Epithelial cell of alveolus of lung (primary cell): Measurements from ENCODE around the gene MYCN.

DNA sequence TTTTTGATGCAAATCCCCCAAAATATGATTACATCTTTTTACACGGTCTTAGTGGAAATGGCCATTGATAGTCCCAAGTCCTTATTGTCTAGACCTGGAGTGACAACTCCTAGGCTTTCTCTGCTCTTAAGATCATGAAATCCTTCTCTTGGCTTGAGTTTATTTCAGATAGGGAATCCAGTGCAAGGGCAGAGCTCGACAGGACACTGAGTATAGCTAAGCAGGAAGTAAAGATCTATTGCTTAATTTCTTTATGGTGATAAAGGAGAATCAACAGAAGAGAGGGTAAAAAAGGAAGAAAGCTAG, 74.2 kb upstream of the LRATD1 start:
- RAMPAGE, long total RNA: no peak
- RRBS: no CpG with 5 or more reads among the region's 2 CpGs

GRCh38 chr2:15298775-15299182, 262.4 kb downstream of the NBAS start:
- RAMPAGE, long total RNA: no peak
- RRBS: no CpG with 5 or more reads among the region's 8 CpGs

GRCh38 chr2:15940451-15941115, at the start of gene MYCN:
TSS of gene MYCN (plus strand) at chr2:15940550.
- RAMPAGE, long total RNA: no peak
- RRBS: 3% methylated on average over 15 of the region's 46 CpGs

DNA sequence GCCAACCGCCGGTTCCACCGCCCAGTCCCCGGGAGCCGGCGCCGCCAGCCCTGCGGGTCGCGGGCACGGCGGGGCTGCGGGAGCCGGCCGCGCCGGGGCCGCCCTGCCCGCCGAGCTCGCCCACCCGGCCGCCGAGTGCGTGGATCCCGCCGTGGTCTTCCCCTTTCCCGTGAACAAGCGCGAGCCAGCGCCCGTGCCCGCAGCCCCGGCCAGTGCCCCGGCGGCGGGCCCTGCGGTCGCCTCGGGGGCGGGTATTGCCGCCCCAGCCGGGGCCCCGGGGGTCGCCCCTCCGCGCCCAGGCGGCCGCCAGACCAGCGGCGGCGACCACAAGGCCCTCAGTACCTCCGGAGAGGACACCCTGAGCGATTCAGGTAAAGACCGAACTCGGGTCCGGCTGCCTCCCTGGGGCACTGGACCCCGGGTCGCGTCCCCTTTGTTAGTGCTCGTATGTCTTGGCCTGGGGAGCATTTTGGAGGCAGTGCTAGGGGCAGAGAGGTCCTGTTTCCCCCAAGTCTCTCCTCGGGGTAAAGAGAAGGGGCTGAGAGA, 2.2 kb downstream of the MYCN start:
- RAMPAGE, long total RNA: no peak
- RRBS: 2% methylated on average over 43 of the region's 62 CpGs

- RAMPAGE, long total RNA: no peak
- RRBS: 17% methylated on average over 1 of the region's 24 CpGs
These were observed 43.9 kb downstream of the MYCN start for GRCh38 chr2:15984220-15984725.

- RAMPAGE, long total RNA: no peak
- RRBS: no CpG with 5 or more reads among the region's 8 CpGs
These were observed 91.5 kb downstream of the MYCN start for GRCh38 chr2:16031854-16032318.

GRCh38 chr2:16604510-16605039, 61.1 kb downstream of the CYRIA start:
- RAMPAGE, long total RNA: no peak
- RRBS: no CpG with 5 or more reads among the region's 6 CpGs

DNA sequence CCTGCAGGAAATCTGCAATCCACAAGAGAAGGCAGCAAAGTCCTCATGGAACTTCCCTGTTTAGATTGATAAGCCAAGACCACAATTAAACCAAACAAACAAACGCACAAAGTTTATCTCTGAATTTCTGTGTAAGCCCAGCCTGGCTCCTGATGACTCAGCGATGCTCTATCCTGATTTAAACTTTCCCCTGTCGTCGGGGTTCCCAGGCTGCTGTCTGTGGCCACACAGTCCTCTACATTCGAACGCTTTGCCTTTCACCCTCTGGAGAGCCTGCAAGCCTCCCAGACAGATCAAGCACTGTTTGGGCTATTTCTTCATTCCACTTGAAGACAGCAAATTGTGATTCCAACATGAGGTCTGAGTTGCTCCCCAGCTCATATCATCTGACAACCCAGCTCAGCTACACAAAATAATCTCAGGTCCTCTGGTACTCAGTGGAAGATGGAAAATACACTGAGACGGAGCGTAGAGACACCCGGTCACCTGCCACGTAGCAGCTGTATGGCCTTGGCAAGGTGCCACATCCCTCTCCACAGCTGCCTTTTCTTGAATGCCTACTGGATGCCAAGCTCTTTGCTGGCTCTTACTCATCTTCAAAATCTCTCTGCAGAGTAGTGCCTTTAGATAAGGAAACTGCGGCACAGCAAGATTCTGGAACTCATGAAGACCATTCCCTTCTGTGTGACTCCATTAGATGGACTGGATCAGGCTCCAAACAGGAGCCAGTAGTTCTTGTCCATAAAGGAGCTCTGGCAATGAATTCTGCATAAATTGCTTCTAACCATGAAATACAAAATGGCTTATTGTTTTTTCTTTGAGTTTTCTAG, 51.1 kb downstream of the CYRIA start:
- RAMPAGE, long total RNA: no peak
- RRBS: no CpG with 5 or more reads among the region's 11 CpGs

DNA sequence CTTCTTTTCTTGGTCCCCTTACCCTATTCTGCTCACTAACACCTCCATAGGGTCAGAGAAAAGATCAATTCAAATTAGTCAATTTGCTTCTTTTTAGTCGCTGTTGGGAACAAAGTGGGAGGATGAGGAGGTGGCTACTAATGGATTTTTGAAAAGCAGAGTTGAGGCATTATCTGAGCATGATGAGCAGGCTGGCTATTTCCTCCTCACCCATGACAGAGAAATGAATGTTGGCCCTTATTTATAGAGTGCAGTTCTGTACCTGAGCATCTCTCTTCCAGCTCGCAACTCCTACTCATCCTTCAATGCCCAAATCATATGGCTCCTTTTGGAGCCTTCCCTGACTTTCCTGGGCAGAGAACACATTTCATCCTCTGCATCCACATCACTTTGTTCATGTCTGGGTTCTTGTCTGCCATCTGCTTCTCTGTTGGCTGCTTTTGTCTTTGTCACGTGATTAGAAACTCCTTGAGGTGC, 46.0 kb downstream of the CYRIA start:
- RAMPAGE, long total RNA: no peak
- RRBS: no CpG with 5 or more reads among the region's 3 CpGs

GRCh38 chr2:16828725-16829143, 163.1 kb upstream of the CYRIA start:
- RAMPAGE, long total RNA: no peak
- RRBS: no CpG with 5 or more reads among the region's 4 CpGs

DNA sequence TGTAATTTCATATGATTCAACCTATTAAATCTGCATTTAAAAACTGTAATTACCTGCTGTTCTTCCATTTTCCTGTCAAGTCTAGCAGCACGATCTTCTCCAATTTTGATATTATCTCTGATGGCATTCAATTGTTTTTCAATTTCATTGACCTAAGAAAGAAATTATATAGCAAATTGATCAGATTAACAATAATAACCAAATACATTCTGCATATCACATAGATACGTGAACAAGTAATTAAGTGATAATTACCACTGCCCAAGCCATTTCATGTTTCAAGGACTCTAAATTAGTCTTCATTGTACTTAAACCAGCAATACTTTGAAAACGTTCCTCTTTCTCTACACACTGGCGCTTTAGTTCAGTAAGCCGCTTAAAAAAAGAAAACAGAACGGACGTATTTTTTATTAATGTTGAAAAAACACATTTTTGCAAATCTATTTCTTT, 32.7 kb downstream of the SMC6 start:
- RAMPAGE, long total RNA: no peak
- RRBS: no CpG with 5 or more reads among the region's 7 CpGs

- RAMPAGE, long total RNA: no peak
- RRBS: no CpG with 5 or more reads among the region's 5 CpGs
These were observed 140.5 kb upstream of the NT5C1B start for GRCh38 chr2:18729787-18730364.

- RAMPAGE, long total RNA: no peak
- RRBS: no CpG with 5 or more reads among the region's 3 CpGs
These were observed 272.1 kb downstream of the OSR1 start for GRCh38 chr2:19086384-19086650.

DNA sequence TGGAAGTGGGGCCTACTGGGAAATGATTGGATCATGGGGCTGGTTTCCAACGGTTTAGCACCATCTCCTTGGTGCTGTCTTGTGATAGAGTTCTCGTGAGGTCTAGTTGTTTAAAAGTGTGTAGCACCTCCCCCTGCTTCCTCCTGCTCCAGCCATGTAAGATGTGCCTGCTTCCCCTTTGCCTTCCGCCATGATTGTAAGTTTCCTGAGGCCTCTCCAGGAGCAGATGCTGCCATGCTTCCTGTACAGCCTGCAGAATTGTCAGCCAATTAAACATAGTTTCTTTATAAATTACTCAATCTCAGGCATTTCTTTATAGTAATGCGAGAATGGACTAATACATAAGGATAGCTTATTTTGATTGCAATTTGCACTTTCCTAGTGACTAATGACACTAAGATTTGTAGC, 16.3 kb upstream of the LAPTM4A start:
- RAMPAGE, long total RNA: no peak
- RRBS: no CpG with 5 or more reads among the region's 4 CpGs

DNA sequence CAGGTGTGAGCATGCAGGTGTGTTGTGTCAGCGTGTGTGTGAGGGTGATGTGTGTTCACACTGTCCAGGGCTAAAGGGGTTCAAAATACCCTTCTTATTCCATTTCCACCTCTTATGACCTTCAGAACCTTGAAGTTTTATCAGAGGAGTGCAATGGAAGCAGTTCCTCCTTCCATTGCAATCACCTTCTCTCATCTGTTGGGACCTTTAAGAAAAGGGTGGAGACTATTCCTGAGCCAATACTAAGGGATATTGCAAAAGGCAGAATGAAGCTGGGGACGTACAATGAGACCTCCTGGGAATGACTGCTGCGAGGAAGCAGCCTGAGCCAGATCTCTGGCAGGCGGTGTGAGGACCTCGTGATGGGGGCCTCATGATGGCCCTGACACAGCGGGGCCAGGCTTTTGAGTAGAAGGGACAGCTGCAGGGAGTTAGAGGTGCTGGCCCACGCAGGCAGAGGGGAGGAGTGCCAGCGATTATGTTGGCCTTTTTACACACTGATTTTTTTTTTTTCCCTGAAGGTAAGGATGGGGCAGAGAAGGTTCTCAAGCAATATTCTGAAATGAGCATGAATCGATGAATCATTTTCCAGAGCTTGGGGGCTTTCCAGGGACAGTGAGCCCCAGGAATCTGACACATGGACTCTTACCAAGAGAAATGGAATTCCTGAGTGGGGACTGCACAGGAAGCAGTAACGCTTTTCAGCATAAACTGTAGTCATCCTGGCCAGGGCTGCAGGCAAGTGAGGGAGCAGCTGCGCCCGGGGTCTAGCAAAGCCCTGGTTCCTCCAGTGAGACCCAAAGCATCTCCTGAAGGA, 40.0 kb upstream of the LAPTM4A start:
- RAMPAGE, long total RNA: no peak
- RRBS: no CpG with 5 or more reads among the region's 12 CpGs

DNA sequence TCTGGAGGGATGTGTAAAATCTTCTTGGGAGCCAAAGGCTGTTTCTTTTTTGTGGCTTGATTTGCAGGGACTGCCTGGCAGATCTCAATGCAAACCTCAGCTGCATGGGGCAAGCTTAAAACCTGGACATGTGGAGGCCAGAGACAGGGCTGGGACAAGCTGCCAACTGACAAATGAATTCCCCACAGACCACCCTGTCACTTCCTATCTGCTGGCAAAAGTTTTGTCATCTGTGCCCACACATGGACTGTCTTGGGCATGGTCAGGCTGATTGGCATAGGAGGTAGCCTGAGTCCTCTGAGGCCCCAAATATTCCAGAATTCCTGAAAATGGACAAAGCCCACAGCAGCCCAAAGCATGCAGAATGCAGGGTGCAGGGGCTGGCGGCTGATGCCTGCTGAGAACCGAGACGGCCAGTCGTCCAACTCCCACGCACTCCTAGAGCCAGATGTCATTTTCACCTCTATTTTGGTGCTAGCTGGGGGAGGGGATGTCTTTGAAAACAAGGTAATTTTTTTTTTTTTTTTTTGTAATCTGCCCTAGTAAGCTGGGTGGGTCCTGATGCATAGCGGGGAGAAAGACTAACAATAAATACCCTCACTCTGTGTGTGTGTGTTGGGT, 73.8 kb downstream of the SDC1 start:
- RAMPAGE, long total RNA: no peak
- RRBS: no CpG with 5 or more reads among the region's 6 CpGs

- RAMPAGE, long total RNA: no peak
- RRBS: no CpG with 5 or more reads among the region's 13 CpGs
These were observed 29.5 kb downstream of the SDC1 start for GRCh38 chr2:20195175-20196046.

DNA sequence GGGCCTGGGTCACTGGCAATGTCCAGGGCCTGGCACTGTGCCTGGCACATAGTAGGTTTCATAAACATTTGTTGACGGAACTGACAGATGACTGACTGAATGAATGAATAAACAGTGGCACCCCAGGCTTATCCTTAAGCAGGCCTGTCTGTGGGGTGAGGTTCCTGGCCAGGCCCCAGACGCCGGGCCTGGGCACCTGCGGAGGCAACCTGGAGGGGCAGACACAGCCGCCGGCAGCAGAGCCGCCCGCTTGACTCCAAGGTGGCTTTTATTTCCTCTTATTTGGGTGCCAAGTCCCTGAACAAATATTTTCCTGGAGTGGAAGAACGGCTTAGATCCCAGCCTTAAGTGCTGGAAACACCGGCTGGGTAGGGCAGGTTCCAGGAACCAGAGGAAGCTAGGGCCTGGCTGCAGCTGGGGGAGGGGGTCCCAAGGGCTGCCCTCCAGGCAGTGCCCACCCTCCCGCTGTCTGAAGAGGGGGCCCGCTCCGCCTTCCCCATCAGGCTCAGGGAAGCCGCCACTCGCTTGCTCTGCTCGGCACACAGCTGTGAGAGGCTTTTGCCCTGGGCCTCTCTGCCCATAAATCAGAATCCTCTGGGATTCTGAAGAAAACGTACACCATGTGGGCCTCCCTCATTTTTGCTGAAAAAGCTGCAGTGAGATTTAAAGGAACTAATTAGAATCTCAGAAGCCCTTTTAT, 28.3 kb downstream of the SDC1 start:
- RAMPAGE, long total RNA: no peak
- RRBS: 45% methylated on average over 4 of the region's 17 CpGs

DNA sequence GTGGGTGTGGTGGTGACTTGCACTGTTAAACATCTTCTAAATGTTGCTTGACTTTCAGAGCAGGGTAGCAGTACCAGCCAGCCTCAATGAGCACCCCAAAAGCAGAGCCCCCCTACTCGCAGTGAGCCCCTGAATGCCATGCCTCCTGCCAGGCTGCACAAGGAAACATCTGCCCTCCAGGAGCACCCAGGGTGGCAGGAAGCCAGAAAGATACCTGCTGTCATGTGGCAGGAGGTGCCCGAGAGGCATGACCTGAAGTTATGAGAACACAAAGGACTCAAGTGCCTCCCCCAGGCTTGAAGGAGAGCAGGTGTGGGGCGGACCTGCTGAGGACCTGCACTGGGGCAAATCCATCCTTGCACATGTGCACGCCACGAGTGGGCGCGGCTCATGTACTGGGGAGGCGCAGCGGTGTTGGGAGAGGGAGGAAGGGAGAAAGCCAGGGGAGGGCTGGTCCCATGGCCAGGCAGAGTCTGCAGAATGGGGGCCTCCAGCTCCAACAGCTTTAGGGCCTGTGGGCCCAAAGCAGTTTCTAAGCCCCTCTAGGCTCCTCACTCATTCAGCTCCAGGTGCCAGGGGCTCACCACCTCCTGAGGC, 26.9 kb downstream of the SDC1 start:
- RAMPAGE, long total RNA: no peak
- RRBS: no CpG with 5 or more reads among the region's 9 CpGs

DNA sequence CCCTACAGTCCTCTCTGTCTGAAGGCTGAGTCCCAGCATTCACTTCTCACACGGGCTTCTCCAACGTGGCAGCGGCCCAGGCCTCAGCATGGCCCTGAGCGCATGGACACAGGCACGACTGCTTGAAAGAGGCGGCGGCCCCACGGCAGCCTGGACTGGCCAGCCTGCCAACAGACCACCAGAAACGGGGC, 23.2 kb downstream of the SDC1 start:
- RAMPAGE, long total RNA: no peak
- RRBS: no CpG with 5 or more reads among the region's 9 CpGs